ENCODE measurements around a stretch of chr10.

GRCh38 chr10:77515603-77516217, 121.9 kb downstream of the KCNMA1 start:
- PRO-cap = no peak

DNA sequence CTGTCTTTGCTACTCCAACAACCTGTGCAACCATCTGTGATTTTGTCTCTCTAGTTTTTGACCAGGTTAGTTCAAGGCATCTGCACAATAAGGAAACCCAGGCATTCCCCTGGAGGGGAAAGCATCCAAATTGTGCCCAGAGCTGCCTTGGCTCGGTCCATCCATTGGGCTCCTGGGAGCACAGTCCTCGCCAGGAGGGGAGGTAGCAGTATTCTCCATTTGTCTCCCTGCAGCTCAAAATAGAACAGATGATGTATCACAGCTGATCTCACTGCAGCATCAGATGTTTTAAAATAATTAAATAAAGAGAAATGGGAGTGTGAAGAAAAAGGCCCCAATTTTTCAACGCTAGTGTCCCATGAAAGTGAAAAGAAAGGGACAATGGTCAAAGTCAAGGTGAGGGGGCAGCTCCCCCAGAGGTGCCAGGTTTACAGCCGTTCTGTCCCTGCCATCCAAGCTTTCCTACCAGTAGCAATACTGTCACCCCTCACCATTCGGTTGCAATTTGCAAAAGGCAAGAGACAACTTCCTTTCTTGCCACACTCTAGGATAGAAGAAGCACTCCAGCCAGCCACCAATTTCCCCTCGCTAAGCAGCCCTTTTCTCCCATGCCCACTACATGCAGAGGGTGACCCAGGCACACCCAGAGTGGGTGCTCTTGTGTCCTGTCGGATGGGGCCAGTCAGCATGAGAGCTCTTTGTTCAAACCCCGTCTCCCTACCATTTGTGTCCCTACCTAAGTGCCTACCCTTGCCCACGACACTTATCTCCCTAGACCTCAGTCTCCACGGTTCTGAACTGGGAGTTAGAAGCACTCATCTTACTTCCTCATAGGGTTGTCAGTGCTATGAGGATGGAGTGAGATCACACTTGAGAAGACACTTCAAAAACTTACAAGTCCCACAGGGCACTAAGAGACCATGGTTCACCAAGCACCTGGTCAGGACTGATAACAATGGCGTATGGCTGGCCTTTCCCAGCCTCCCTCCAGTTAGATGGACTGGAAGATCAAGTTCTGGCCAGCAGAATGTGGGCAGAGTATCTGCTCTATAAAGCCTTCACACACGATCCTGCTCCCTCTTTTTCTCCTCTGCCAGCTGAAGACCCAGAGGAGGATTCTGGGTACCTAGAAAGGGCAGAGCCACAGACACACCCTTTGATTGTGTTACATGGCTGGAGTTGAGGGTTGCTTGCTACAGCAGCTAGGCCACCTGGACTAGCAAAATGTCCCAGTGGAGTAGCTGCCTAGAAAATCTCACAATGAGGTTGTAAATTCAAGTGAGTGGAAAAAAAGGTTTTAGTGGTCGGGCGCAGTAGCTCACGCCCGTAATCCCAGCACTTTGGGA, 43.4 kb downstream of the KCNMA1 start:
- PRO-cap = no peak

DNA sequence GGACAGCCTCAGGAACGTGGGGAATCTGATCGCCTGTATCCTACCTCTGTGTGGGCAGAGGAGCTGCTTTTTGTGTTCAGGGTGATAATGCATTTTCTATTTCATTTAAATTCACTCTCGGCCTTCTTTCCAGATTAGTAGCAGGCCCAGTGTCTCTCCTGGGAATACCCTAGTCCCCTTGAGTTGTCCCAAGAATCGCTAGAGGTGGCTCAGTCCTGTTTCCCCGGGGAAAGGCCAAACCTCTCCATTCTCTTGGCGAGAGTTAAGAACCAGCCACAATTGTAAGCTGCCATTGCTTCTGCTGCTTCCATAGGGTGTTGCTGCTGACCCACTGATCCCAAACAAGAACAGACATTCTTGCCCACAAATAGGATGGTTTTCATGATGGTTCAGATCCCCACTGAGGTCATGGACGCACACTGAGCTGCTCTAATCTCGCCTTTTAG, 136.3 kb upstream of the KCNMA1 start:
- PRO-cap = no peak

- PRO-cap = no peak
These were observed 94.3 kb downstream of the DLG5 start for GRCh38 chr10:77832242-77832684.

- PRO-cap = no peak
These were observed 79.7 kb downstream of the DLG5 start for GRCh38 chr10:77846666-77847497.

DNA sequence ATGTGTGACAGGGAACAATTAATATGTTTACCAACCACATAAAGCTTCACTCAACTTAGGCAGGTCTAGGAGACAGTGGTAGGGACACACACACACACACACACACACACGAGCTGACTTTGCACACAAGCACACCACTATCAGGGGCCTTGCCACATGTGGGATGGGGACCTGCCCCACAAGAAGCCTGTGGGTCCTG, 70.3 kb downstream of the DLG5 start:
- PRO-cap = no peak

DNA sequence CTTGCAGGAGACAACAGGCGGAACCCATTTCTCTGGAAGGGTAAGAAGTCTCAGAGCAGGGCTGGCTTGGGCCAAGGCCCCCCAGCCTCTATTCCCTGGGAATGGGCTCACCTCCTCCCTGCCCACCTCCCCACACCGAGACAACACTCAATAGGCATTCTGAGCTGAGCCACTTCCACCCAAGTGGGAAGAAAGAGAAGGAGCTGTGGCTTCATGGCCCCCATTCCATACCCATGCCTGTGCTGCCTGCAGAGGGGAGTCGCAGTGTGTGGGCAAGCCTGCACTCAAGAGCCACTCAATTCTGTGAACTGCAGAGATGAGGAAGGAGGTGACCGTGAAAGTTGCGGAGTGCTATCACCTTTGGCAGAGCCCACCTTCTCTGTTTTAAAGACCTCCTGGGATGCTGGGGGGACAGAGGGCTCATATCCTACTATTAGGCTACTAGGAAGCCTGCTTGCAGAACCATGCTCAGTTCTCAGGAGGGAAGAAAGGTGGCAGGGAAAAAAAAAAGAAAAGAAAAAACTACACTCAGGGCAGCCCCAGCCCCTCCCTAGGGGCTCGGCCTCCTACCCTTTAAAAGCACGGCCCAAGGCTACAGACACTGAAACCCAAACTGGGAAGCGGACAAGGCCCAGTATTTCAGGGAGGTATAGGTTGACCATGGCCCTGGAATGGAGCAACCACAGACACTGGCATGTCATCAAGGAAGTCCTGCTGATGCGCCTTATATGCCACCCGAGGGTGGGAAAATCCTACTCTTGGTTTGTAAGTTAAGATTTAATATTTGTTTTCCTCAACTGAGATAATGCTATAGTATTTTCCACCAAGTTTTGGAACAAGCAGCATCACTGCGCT, 51.0 kb downstream of the DLG5 start:
- PRO-cap = no peak

GRCh38 chr10:77948941-77949668, 22.6 kb upstream of the DLG5 start:
- PRO-cap = no peak

DNA sequence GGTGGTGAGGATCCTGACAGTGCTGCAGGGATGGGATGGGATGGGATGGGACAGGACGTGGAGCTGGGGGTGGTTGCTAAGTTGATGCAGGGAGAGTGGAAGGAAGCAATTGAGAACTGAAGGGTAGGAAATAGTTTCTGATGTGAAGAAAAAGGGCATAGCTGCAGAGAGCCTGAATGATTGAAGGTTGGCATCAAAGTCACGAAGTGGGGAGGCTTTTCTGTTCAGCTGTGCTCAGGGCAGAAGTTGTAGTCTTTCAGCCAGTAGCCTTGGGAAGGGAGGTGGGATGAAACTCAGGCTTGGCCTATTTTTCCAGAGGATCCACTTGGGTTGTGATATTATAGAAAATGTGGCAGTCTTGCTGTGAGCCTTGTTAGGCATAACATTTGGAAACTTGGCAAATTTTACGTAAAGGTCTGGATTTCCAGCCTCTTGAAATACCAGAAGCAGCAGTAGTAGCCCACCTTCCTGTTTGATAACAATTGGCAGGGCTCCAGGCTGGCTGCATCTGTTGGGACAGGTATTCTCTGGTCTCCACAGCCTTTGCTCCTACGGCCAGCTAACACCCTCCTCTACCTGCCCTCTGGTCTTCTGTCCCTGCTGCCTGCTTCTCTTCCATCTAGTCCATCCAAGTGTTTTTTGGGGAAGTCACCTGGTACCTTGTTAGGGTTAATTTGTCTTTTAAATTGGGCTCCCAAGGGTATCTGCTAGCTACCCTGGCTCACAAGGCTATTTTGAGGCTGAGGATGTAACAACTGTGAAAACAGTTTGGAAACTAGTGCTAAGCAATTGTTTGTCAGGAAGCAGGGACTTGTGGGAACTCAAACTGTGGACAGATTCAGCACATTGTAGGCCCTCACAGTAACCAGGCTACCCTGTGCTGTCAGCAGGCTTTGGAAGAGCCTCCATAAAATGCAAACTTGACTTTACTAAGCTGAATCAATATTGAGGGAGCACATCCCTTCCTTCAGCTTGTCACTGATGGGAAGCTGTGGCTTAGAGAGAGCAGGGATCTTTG, 8.3 kb downstream of the RPS24 start:
- PRO-cap = no peak

DNA sequence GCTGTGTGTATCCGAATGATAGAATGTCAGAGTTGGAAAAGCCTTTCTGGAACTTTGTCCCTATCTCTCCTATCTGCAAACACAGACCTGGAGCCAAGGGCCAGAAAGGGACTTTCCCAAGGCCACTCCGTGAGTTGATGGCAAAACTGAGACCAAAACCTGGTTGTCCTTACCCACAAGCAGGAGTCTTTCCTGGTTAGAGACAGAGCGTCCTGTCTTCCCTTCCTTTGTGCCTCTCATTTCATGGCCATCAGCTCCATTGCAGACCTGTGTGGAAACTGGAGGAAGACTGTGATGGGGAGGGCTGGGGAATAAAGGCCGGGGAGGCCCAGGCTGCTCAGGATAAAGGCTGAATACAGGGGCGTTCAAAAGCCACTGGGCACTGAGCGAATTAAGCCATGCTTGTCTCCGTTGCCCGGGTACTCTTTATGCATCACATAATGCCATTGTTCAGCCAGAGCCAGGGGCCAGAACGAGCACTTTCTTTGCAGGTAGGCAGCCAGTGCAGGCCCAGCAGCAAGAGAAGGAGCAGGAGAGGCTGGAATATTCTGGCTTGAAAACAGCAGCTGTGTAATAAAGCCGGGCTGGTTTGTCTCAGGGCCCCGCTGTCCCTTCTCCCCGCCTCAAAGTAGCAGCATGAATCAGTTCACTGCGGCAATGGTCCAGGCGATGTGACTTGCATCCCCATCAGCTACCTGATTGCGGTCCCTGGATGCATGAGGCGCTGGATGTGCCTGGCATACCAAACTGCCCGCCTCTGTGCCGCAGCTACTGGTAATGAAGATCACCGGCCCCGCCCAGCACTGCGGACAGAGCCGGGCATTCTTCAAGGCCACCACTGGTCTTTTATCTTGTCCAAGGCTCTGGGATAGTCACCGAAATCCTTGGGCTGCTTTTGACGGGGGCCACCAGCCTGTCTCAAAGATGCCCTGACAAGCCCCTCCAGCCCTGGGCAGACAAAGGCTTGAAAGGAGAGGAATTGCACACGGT, 143.1 kb downstream of the RPS24 start:
- PRO-cap = no peak

GRCh38 chr10:78331847-78332392, 298.3 kb downstream of the RPS24 start:
- PRO-cap = no peak

GRCh38 chr10:78516667-78517210, 483.1 kb downstream of the RPS24 start:
- PRO-cap = no peak

DNA sequence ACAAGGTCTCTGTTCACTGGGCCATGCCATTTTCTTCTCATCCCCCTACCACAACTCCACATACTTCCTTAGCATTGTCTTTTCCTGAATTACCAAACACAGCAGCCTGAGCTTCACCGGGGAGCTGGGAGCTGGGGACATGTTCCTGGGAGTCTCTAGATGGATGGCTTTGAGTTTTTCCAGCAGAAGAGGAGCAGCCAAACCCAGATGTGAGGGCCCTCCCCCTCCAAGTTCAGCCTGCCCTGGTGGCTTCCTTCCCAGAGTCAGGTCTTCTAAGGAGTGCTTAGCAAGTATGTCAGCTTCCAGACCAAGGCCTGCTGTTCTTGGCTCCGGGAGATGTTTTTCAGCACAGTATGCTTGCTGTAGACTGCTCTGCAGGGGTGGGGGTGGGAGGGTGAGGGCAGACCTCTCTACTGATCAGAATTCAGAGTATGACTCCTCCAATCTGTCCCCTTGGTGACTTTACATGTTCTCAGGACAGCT, 516.6 kb upstream of the ZMIZ1 start:
- PRO-cap = no peak

DNA sequence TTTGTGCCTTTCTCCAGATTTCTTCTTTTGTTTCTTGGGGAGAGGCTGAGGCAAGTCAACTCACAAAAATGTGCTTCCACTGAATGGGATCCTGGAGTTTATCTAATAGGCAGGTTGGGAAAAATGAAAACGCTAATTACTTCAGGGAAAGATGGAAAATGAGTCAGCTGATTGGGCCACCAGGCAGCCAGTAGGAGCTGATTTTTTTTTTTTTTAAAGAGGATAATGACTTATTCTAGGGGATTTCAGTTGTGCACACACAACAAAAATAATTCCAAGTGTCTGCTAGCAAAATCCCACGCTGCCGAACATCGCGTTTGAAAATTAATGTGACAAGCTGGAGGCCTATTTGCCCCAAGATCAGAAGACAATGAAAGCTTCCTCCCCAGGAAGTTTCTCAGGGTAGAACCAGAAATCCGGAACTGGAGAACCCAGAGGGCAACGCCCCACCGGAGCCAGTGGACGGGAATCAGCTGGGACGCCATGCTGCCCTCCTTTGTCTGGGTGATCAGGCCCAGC, 412.7 kb upstream of the ZMIZ1 start:
- PRO-cap = no peak

- PRO-cap = no peak
These were observed 411.9 kb upstream of the ZMIZ1 start for GRCh38 chr10:78656691-78657392.

DNA sequence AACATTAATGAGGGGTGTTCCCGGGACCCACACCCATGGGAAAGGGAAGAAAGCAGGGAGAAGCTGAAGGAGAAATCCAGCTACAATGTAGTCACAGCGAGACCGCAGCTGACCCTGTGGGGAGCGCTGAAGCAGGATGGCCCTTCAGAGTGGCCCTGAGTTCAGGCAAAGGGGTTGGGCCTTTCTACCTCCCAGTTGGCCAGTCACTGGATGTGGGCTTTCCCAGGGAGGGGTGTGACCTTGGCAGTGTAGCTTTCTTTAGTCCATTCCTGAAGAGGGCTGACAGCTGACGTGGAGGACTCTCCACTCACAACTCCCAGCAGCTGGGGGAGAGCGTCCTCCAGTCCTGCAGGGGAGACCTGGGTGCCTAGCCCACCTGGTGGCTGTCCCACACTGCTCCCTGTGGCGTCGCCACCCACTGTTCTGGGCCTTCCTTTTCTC, 324.1 kb upstream of the ZMIZ1 start:
- PRO-cap = no peak

GRCh38 chr10:78950948-78951301, 117.8 kb upstream of the ZMIZ1 start:
- PRO-cap = no peak

DNA sequence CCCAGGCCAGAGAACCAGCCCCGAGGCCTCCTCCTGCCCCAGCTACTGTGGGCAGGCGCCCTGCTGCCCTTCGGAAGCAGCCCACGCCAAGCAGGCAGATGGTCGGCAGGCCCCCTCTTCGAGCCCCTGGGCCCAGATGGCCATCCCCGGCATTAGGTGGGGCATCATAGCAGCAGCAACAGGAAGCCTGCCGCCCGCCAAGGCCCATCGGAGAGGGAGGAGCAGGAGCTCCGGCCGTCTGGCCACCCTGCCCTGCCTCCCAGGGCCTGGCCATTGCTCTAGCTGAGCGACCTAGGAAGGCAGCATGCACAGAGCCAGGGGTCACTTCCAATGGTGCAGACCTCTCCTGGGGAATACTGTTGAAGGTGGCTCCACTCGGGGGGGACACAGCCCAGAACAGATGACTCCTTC, 105.0 kb upstream of the ZMIZ1 start:
- PRO-cap = no peak

DNA sequence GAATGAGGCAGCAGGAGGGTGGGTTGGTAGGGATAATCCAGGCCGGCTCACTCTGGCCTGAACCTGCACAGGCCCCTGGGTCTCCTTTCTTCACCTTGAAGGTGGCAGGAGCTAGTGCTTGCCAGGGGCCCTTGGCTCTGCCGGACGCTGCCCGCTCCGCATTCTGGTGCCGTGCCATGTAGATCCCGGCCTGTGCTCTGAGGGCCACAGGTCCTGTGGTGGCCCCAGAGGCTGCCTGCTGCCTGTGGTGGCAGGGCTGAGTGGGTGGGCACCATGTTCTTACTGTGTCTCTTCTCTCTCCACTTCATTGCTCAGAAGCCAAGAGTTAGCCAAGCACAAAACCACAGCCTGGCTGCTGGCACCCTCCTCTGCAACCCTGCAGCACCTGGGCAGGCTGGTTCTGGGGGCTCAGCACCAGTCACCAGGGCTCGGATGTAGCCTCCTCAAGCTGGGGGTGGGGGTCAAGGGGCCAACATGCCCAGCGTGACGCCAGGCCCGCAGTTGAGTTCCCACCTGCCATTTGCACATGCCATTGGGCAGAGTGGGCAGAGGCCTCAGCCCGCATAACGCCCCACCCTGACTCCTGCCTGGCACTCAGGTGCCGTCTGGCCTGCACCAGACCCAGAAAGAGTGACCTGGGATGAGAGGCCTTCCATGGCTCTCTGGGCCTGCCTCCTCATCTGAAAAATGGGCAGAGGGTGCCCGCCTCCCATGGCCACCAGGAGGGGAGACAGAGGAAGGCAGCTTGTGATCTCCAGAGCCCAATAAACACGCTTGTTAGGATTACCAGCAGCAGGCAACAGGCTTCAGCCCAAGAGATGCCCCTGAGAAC, 16.3 kb downstream of the ZMIZ1 start:
- PRO-cap = no peak

- PRO-cap = no peak
These were observed 29.0 kb downstream of the ZMIZ1 start for GRCh38 chr10:79097756-79098156.

All from gallbladder (tissue), 1 donor.